Left colon (tissue), 1 donor: ENCODE data around the gene MRS2.

GRCh38 chr6:18445295-18445801, 58.2 kb downstream of the RNF144B start:
- PRO-cap, result no peak

GRCh38 chr6:18493342-18494118, 106.4 kb downstream of the RNF144B start:
- PRO-cap, result no peak

DNA sequence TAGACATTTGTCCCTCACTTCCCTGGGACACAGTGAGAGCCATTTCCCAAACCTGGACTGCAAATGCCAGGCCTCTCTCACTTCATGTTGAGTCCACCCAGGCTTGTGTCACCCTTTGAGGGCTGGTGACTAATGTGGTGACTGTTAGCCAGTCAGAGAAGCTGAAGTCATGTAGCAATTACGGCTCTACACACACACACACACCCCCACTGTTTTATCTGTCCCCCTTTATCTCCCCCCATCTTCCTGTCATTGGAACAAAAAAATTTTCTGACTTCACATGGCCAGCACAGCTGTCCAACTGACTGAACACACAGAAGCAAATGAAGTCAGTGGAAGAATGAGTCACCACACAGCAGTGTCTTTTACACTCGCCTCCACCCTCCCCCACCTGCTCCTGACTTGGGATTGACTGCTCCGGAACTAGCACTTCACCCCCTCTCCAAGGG, 197.9 kb downstream of the RNF144B start:
- PRO-cap, result no peak

DNA sequence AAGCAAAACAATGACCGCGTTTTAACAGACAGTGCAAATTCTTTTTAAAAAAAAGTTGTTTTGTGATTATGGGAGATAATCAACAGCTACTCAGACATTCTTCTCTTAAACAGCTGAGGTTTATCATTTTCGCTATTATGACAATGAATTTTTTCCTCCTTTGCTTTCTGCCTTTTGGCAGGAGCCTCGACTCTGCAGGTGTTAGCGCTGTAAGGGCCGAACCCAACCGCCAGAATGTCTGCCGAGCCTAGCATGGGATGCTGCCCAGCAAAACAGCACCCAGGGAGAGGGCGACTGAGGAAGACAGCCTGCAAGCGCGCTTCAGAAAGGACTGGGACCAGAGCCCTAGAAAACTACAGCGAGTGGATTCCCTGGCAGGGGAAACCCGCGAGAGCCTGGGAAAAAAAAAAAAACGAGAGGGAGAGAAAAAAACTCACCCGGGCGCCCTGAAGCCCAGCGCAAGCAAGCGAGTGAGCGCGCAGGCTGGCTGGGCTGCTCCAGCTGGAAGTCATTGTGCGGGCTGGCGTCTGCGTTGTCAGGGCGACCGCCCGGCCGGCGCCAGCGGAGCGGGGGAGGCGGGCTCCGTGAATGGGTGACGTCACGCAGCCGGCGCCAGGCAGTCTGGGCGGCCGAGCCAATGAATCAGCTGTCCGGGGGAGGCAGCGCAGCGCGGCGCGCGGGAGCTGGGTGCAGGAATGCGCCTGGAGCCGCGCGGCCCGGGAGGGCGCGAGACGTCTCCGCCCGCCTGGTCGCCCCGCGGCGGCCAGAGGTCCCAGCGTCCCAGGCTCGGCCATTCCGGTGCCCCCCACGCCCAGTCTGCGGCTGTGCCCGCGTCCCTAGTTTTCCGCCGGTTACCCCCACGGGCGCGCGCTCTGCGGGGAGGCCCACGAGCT, 32.7 kb upstream of the ID4 start:
- PRO-cap, result bidirectional peak, plus-strand start at position 692 of the sequence, minus-strand start at position 513 of the sequence

- PRO-cap, result no peak
Measured at GRCh38 chr6:19837780-19838975, 1.0 kb downstream of the ID4 start.

DNA sequence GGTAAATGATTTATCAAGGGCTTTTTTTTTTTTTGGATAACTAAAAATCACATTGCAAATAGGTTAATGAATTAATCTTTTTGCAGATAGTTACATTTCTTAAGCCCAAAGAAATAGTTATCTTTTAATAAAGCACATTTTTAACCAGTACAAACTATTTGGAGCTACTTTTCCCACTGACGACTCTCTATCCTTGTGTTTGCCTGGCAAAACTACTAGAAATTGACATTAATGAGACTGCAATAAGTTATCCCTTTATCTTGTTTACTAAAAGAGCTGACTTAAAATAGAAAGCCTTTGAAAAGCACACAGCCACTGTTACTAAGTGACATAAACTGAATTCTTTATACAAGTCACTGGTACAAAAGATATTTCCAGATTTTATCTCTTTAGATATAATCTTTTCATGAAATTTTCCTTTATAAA, 9.7 kb downstream of the MBOAT1 start:
- PRO-cap, result no peak

DNA sequence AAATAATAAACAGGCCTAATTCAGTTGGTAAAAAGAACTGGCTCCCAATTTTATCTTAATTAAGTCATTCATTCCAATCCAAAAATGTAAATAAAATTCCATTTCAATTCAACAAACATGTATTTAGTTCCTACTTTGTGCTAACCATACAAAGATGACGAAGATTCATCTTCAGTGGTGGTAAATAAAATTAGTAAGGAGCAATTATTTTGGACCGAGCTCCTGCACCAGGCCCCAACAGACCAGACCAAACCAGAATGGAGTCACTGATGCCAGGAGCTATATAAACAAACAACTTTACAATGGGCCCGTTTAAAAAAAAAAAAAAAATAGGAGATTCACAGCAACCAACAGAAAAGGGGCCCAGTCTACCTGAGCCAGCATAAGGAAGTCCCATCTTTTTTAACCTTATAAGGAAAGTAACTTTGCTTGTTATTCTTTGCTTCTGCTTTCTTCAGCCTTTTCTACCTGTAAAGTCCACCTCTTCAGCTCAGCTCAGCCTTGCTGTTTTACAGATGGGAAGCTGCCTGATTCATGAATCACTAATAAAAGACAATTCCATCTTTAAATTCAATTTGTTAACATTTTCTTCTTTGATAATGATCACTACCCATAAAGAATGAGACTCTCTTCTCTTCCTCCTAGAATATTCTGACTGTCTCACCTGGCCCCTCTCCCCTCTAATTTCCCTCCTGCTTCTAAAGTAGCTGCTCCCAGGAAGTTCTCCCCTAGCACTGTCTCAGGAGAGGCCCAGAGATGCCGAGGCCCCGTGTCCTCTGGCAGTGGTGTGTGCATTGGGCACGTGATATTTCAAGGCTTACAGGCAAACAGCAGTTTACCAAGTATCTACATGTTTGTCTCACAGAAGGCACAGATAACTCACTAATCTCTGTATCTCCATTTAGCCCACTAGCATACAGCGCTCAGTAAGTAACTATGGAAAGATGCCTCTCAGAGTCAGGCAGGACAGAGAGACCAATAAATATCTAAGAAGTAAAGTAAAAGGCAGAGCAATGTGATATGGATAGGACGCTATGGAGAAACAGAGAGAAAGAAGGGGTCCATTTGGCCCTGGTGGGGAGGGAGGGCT, 8.4 kb downstream of the MBOAT1 start:
- PRO-cap, result no peak

GRCh38 chr6:20212828-20213110, 500 bp upstream of the MBOAT1 start:
- PRO-cap, result bidirectional peak, plus-strand start at chr6:20212862, minus-strand start at chr6:20212718; unidirectional peak, minus-strand start at chr6:20212919

- PRO-cap, result bidirectional peak, plus-strand start at chr6:20401261, minus-strand start at chr6:20401202; unidirectional peak, minus-strand start at chr6:20401443
Measured at GRCh38 chr6:20401096-20401642, 510 bp upstream of the E2F3 start.

DNA sequence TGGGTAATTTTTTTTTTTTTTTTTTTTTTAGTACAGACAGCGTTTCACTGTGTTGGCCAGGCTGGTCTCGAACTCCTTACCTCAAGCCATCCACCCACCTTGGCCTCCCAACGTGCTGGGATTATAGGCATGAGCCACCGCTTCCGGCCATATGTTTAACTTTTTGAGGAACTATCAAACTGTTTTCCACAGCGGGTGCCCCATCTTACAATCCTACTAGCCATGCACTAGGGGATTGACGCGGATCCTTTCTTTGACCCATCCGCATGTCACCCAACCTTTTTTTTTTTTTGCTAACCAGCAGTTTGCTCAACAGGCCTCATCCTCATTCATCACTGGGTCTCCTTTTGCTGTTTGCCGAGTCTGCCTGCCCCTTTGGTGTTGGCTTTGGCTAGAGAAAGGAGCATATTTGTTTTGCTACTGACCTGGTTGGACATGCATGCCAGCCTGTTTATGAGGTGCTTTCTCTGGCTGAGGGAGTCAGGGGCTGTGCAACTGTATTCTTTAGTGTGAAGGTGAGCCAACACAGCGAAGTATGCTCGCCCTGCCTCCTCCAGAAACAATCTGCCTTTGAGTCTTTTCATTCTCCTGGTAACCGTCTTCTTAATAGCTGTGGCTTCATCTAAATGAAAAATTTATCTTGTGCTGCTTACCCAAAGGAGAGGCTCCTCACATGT, 40.2 kb downstream of the E2F3 start:
- PRO-cap, result no peak

DNA sequence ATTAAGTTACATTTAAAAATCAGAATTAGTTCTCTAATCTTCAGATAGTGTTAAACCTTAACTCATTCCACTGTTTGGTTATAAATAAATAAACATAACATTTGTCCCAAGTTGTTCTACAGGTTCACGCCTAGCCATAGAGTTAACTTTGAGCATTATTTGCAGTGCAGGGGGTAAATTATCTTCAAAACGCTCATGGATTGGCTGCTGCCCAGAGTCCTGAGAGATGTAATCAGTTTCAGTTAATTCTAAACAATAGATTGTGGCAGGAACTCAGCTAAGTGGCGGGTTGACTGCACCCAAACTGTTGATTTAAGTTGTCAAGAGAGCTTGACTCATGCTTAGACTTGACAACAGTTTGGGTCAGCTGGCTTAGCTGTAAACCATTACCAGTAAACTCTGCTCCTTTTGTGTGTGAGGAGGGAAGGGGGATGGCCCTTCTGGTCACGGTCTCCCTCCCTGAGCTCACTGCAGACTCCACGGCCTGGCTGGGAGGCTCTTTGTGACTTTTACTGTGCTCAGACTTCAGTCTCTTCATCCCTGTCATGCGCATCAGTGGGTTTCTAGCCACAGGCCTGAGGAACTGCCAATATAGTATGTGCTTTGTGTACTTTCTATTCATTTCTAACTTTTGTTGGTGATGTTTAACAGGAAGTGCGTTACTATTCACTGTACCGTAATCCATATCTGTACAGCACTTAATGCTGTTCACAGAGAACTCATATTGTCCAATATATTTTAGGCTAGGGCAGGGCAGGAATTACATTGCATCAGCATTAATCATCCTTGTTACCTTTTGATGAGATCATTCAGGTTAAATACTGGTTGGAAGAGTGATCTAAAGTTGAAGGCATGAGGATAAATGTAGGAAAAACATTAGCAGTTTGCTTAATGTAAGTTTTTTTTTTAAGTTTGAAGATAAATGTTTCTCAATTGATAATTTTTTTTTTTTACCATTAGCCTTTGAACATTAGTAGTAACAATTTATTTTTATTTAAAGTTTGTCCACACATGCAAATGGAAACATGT, 488.2 kb downstream of the CDKAL1 start:
- PRO-cap, result no peak

DNA sequence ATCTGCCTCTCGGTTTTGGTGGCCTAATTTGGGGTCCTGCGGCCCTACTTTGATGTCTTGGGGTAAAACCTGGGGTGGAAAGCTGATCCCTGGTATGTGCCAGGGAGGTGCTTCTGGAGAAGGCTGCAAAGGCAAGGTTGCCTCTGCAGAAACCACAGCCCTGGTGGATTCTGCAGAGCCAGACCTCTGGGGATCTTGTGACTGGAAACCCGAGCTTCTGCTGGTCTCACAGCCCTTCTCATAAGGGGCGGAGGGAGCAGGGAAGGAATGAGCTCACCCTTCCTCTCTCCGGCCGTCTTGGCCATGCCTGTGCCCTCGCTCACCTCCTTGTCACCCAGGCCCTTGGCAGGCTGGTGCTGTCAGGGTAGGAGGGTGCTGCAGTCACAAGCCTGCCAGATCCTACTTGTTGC, 245.2 kb upstream of the SOX4 start:
- PRO-cap, result no peak

- PRO-cap, result no peak
Measured at GRCh38 chr6:21597064-21597290, 3.4 kb downstream of the SOX4 start.

DNA sequence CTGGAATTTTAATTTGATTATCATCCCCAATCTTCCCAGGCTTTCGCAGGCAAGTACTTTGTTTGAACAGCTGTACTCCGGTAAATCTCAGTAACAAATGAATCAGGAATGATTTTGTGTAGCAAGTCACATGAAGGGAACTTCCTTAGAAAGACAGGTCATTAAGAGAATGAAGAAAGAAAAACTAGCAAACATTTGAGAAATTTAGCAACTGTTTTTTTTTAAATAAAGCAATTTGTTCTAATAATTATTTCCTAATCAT, 147.3 kb downstream of the SOX4 start:
- PRO-cap, result no peak

GRCh38 chr6:23534758-23535083, 591.3 kb upstream of the NRSN1 start:
- PRO-cap, result no peak

GRCh38 chr6:23656118-23656615, 469.8 kb upstream of the NRSN1 start:
- PRO-cap, result unidirectional peak, plus-strand start at chr6:23656527

DNA sequence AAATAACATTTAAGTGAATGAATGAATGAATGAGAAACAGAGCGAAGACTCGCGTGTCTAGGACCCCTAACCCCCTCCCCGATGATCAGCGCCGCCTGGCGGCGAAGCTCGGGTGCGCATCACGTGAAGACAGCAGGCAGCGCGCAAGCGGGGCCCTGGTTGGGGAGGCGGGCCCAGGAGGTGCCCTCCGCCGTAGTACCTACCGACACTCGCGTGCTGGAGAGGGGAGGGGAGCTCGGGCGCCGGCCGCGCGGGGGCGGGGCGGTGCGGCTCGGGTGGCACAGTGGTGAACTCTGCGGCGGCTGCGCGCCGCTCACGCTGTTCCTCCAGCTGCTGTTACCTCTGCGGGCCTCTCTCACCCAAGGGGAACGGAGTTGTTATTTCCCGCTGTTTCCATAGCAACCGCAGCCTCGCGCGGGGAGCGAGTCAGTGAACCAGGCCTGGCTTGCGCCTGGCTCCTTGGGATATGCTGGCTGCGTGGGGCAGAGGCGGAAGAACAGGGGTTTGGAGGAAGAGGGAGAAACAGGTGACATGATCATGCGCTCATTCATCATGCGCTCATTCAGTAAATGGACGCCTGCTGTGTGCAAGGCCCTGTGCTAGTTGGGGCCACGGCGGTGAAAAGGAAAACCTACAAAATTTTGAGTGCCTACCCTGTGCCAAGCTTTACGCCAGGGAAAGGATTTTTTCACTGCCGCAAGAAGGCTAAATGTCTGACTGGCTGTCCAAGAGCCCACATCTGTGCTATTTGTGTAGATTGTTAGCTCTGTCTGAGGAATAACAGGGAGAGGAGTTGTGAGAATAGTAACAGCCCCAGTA, 2.1 kb upstream of the DCDC2 start:
- PRO-cap, result unidirectional peak, plus-strand start at position 286 of the sequence; bidirectional peak, plus-strand start at position 561 of the sequence, minus-strand start at position 498 of the sequence

DNA sequence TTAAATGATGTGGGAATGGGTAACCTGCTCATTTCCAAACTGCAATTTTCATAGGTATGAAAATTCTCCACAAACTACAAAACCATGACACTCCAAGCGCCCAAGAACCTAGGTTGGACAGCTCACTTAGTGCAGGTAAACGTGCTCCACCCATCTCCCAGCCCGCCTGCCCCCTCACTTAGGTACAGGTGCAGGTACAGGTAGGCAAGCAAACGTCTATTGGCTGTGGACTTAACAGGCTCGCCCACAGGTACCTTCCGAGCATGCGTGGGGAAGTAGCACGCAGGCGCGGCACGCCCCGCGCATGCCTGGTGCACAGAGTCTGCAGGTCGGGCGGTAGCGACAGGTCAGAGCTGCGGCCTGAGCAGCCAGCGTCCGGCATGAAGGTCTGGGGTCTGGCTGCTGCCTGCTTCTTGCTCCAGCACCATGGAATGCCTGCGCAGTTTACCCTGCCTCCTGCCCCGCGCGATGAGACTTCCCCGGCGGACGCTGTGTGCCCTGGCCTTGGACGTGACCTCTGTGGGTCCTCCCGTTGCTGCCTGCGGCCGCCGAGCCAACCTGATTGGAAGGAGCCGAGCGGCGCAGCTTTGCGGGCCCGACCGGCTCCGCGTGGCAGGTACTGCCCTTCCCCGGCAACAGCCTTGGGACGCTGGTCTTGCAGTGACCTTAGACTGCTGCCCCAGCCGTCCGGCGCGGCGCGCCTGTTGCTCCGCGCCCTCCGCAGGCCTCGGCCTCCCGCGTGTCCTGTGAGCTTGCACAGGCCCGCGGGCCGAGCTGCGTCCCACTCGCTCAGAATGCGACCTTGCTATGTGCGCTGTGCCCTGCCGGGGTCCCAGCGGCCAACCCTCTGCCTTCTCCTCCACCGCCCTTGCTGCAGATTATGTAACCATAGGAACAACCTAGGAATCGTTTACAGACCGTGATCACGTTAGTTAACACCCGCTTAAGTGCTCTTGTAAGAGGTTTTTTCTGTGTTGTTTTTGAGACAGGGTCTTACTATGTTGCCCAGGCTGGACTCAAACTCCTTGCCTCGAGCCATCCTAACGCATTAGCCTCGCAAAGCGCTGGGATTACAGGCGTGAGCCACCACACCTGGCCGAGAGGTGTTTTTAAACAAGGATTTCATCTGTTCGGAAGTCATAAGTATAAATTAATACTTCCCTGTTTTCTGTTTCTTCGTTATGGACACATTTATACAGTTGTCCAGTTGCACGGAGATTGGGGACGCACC, at the start of gene MRS2:
MRS2 (plus strand) TSS at position 316 of the 1,231 bp plus-strand sequence.
- PRO-cap, result bidirectional peak, plus-strand start at position 331 of the sequence, minus-strand start at position 168 of the sequence; unidirectional peak, minus-strand start at position 796 of the sequence

GRCh38 chr6:24495191-24496012, 633 bp downstream of the ALDH5A1 start:
- PRO-cap, result no peak

GRCh38 chr6:24517424-24517929, 22.7 kb downstream of the ALDH5A1 start:
- PRO-cap, result no peak